Epithelial cell of proximal tubule (primary cell): ENCODE data around the gene PDZRN3.

DNA sequence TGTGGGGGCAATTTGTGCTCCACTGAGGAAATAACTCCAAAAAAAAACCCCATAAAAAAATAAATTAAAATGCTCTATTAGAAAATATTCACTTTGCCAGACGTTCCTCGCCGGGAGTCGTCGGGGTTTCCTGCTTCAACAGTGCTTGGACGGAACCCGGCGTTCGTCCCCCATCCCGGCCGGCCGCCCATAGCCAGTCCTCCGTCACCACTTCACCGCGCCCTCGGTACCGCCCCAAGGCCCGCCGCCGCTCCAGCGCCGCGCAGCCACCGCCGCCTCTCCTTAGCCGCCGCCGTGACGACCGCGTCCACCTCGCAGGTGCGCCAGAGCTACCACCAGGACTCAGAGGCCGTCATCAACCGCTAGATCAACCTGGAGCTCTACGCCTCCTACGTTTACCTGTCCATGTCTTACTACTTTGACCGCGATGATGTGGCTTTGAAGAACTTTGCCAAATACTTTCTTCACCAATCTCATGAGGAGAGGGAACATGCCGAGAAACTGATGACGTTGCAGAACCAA, 41.0 kb downstream of the GXYLT2 start:
- RAMPAGE, long total RNA = no peak
- RRBS = no CpG with 5 or more reads among the region's 41 CpGs

- RAMPAGE, long total RNA = no peak
- RRBS = no CpG with 5 or more reads among the region's 26 CpGs
Observed at GRCh38 chr3:73382638-73383667, 241.8 kb downstream of the PDZRN3 start.

GRCh38 chr3:73490573-73491152, 134.1 kb downstream of the PDZRN3 start:
- RAMPAGE, long total RNA = no peak
- RRBS = no CpG with 5 or more reads among the region's 6 CpGs

GRCh38 chr3:73571196-73572032, 53.3 kb downstream of the PDZRN3 start:
- RAMPAGE, long total RNA = no peak
- RRBS = no CpG with 5 or more reads among the region's 14 CpGs

DNA sequence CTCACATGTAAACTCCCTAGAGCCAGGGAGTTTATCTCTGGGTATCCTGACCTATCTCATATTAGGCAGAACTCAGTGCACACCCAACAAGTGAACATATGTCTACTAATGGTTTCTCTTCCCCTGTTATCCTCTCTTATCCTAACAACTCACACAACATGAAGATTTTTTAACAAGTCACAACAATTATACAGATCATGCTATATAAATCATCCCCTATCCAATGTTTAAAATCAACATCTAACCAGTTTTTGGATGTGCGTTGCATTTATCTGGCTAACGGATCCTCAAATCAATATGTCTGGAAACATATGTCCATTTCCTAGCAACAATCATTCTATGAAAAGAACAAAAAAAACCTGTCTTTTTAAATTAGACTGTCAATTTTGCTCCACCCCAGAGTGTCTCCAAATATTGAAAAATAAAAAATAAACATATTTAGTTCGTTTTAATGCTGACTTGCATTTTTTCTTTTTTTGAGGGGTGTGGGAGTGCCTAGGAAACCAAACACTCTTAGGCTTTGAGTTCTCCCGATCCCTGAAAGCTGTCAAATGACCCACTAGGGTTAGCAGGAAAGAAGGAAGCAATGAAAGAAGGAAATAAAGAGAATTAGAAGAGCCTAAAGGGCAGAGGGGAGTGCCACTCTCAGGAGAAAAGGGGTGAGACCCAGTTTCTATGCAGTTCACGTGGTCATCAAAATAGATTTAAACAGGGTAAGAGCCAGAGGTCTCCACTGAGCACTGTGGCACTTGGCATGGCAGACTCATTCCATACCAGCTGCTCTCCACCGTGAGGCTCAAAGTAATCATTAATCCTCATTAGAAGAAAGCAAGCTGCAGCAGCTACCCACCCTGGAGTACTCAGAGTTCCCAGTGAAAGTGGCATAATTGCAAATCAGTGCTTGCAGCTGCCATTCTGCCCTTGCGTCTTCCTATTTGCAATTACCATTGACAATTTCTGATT, 32.6 kb downstream of the PDZRN3 start:
- RAMPAGE, long total RNA = no peak
- RRBS = no CpG with 5 or more reads among the region's 7 CpGs

- RAMPAGE, long total RNA = no peak
- RRBS = 1% methylated on average over 5 of the region's 39 CpGs
Observed at GRCh38 chr3:73624854-73625337, at the start of gene PDZRN3. Gene PDZRN3 (minus strand): TSS chr3:73624941.

DNA sequence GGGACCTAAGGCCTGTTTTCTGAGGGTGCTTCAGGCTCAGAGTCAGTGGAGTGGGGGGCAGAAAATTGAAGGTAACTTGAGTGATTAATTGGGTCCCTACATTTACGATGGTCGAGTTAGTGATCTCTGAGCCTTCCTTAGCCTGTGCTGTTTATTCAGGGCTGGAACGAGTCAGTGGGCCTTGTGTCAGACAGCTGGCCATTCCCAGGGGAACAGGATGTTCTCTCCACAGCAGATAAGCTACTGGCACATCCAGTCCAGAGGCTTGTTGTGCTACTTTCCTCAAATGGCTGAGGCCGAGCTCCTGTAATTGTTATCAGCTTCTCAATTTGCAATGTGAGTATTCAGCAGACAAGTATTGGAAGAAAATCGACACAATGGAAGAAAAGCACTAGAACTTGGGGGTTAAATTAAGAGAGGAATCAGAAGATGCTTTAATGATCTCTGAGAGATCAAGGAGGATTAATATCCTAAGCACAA, 29.2 kb upstream of the CNTN3 start:
- RAMPAGE, long total RNA = no peak
- RRBS = no CpG with 5 or more reads among the region's 5 CpGs

DNA sequence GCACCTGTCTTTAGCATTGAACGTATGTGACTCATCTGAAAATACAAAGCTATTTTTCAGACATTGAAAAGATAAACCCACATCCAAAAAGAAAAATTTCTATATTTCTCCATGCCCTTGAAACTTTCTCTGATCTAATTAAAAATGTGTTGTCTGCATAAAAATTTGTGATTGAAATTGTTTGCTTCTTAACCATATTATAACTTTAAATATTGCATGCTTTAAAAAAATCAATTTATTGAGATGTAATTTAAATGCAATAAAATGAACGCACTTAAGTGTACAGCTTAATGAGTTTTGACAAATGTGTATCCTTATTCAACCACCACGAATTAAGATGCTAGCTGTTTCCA, 100.6 kb upstream of the CNTN3 start:
- RAMPAGE, long total RNA = no peak
- RRBS = no CpG with 5 or more reads among the region's 3 CpGs

DNA sequence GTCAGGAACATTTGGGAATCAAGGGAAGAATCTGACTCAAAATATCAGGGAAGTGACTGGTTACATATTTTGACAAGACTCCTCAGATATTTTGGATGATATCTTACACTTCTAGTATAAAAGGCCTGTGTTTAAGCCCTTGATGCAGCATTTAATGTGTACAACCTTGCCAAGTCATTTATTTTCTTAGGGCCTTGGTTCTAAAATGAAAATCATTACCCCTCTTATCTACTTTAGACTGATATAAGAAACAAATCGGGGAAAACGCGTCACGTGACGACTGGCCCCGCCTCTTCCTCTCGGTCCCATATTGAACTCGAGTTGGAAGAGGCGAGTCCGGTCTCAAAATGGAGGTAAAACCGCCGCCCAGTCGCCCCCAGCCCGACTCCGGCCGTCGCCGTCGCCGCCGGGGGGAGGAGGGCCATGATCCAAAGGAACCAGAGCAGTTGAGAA, 449.9 kb upstream of the FRG2C start:
- RAMPAGE, long total RNA = start-site peak on the plus strand centred at position 336 of the sequence, 16 bp wide, 106 and 51 reads in 2 replicates
- RRBS = no CpG with 5 or more reads among the region's 21 CpGs

- RAMPAGE, long total RNA = no peak
- RRBS = no CpG with 5 or more reads among the region's 73 CpGs
Observed at GRCh38 chr3:75435233-75436342, 228.5 kb upstream of the FRG2C start.

DNA sequence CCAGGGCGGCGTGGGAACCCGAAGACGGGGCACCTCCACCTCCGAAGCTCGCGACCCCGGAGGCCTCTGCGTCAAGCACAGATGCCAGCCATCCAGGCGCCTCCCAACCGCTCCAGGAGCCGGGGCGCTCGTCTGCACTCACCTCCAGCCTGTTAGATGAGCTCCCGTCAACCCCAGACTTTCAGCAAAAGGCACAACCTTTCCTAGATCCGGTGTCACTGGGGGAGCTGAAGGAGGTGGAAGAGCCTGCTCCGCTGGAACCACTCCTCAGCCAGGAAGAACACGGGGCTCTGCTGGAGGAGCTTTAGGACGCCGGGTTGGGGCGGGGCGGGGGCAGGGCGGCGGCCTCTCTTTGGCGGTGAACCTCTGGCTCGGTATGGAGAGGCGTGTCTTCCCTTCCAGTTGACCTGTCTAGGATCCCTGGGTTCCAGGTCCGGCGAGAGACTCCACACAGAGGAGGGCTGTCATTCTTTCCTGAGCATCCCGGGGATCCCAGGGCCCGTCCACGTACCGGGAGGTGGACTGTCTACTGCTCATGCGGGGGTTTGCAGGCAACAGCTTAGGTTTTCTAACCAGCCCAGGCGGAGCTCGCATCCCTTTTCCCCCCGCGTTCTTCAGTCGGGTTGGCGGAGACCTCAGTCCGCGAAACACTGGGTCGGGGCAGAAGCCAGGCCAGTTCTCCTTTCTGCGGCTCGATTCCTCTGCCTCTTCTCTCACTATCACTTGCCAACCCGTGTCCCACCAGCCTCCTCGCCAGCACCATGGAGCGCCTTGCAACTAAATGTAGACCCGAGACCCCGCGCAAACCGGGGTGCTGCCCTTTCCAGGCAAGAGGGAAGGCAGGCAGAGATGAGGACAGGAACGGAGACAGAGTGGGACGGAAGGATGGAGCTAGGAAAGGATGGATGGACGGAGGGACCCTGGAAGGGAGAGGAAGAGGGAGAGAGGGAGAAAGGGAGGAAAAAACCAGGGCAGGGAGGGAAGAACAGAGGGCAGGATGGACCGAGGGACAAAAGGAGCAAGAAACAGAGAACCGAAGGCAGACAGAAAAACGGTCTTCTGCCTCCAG, 6.1 kb downstream of the FRG2C start:
- RAMPAGE, long total RNA = no peak
- RRBS = 27% methylated on average over 9 of the region's 58 CpGs

DNA sequence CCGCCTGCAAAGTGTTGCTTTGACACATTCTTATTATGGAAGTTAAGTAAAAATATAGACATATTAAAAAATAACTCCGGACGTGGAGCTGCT, 163 bp downstream of the ROBO2 start:
- RAMPAGE, long total RNA = no peak
- RRBS = no CpG with 5 or more reads among the region's 3 CpGs

DNA sequence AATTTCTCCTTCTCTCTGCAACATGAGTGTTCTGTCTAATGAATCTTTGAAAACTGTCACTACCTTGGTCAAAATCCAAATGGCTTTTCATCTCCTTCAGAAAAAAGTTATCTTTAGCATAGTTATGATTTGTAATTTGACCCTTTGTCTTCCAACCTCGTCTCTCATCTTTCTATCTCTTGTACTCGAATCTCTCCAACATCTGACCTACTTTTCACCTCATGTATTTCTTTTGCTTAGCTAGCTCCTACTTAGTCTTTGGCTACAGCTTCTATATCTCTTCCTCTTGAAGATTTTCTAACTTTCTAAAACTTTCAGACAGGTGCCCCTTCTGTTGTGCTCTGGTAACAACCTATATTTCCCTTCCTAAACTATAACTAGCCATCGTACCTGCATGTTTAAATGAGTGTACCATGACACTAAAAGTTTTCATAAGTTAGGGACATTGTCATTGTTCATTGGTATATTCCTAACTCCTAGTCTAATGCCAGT, 971.0 kb downstream of the ROBO1 start:
- RAMPAGE, long total RNA = no peak
- RRBS = no CpG with 5 or more reads among the region's 3 CpGs

- RAMPAGE, long total RNA = no peak
- RRBS = no CpG with 5 or more reads among the region's 1 CpG
Observed at GRCh38 chr3:78880497-78880940, 887.3 kb downstream of the ROBO1 start.

- RAMPAGE, long total RNA = no peak
- RRBS = no CpG with 5 or more reads among the region's 2 CpGs
Observed at GRCh38 chr3:81742936-81743329, 18.5 kb downstream of the GBE1 start.

- RAMPAGE, long total RNA = no peak
- RRBS = no CpG with 5 or more reads among the region's 2 CpGs
Observed at GRCh38 chr3:81788615-81789028, 27.2 kb upstream of the GBE1 start.

- RAMPAGE, long total RNA = no peak
- RRBS = no CpG with 5 or more reads among the region's 2 CpGs
Observed at GRCh38 chr3:87365613-87365812, 89.1 kb upstream of the POU1F1 start.

GRCh38 chr3:87733603-87734123, 58.8 kb upstream of the HTR1F start:
- RAMPAGE, long total RNA = no peak
- RRBS = no CpG with 5 or more reads among the region's 7 CpGs

DNA sequence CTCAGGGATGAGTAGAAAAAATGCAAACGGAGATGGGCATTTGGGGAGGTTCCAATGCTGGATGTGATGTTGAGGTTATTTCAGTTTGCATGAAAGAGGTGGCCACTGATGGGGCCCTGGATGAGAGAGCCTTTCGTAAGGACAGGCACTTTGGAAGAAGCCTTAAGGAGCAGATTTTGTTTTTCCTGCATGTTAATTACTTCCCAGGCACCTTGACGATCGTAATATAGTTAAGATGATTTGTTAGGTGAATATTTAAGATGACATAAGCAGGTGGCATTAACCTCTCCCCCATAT, 1.1 kb downstream of the HTR1F start:
- RAMPAGE, long total RNA = no peak
- RRBS = no CpG with 5 or more reads among the region's 4 CpGs

- RAMPAGE, long total RNA = no peak
- RRBS = no CpG with 5 or more reads among the region's 6 CpGs
Observed at GRCh38 chr3:88054881-88055734, 3.7 kb downstream of the CGGBP1 start.